Metastatic Breast Carcinoma in the Ovary (tissue), 3 donors: ENCODE measurements around the genes TBC1D10B, ZNF764 and BCL7C.

DNA sequence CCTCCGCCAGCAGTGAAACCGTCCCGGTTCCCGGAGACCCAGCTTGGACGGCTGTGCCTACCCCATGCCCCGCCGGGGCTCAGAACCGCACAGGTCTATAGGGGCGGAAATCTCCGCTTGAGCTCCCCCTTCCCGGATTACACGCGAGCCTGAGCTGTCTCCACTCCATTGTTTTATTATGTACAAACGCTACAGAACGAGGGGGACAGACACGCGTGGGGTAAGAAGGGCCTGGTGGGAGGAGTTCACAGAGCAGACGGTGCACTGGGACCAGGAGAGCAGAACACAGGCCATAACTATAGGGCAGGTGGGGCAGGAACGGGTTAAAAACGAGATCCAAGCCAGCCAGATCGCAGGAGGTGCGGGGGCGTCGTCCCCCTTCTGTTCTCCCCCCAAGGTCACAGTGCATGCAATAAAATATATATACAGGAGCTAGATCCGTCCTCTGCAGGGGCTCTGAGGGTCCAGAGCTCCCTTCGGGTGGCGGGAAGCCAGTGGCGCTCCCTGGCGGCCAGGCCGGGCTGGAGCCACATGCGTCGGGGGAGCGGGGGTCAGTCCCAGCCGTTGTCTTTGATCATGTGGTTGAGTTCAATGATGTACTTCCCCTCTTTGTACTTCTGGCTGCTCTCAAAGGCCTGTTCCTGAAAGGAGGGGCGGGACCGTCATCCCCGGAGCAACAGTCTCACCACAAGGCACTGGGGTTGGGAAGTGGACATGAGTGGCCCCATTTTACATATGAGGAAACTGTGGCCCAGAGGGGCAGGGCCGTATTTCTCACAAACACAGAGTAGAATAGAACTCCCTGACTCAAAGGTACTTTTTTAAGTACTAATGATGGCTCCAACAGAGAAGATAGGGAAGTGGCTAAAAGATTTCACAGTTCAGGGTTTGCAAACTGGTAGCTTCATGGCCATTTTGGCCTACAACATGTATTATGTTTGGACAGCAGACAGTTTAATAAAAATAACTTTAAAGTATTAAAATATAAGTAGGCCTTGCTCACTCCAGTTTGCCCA is 743 bp upstream of the TBX6 start:
- PRO-cap, 3 experiments: peak in 2 of 3 experiments; most common plus-strand start position 695 of the sequence (in 1); most common minus-strand start position 172 of the sequence (in 1)

- PRO-cap, 3 experiments: no peak in any of the 3 experiments
These were observed 863 bp upstream of the YPEL3 start for GRCh38 chr16:30096782-30097370.

DNA sequence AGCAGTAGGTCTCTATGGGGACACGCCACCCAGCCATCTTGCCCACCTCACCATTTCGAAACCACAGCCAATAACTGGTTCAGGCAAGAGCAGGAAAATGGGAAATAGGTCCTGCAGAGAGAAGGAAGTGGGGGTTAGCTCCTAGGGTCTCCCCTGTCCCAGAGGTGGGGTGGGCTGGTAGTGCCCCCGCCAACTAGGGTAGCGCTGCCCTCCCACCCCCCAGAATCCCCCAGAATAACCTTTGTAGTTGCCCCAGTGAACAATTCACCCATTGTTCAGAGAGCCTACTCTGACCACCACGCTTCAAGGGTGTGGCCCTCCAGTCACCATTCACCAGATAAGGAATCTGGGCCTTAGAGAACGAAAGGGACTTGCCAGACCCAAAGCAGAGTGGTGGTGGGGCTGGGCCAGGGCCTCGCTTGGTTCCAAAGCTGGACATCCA is 5.0 kb downstream of the GDPD3 start:
- PRO-cap, 3 experiments: no peak in any of the 3 experiments

- PRO-cap, 3 experiments: no peak in any of the 3 experiments
These were observed 776 bp upstream of the CORO1A start for GRCh38 chr16:30182690-30182961.

DNA sequence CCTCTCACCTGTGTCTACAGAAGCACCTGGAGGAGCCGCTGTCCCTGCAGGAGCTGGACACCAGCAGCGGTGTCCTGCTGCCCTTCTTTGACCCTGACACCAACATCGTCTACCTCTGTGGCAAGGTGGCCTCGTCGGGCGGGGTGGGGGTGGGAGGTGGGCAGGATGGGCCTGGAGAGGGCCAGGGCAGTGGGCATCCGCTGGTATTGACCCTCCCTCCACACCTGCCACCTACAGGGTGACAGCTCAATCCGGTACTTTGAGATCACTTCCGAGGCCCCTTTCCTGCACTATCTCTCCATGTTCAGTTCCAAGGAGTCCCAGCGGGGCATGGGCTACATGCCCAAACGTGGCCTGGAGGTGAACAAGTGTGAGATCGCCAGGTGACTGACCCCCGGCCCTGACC is 4.3 kb downstream of the CORO1A start:
- PRO-cap, 3 experiments: no peak in any of the 3 experiments

DNA sequence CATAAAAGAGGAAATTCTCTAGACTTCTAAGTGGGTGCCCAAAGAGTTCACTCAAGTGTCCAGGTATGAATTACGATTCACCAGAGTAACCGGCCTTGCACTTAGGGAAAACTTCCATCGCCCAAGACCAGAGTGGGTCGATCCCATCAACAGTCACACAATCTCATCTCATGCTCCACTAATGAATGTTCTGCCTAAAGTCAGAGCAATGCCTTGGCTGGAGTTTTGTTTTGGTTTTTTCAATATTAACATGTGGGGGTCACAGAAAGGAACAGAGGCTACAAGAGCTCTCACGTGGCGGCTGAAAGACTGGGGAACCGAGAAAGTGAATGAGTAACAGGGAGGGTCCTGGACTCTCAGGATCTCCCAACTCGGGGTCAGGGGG is 20.8 kb downstream of the CD2BP2 start:
- PRO-cap, 3 experiments: no peak in any of the 3 experiments

DNA sequence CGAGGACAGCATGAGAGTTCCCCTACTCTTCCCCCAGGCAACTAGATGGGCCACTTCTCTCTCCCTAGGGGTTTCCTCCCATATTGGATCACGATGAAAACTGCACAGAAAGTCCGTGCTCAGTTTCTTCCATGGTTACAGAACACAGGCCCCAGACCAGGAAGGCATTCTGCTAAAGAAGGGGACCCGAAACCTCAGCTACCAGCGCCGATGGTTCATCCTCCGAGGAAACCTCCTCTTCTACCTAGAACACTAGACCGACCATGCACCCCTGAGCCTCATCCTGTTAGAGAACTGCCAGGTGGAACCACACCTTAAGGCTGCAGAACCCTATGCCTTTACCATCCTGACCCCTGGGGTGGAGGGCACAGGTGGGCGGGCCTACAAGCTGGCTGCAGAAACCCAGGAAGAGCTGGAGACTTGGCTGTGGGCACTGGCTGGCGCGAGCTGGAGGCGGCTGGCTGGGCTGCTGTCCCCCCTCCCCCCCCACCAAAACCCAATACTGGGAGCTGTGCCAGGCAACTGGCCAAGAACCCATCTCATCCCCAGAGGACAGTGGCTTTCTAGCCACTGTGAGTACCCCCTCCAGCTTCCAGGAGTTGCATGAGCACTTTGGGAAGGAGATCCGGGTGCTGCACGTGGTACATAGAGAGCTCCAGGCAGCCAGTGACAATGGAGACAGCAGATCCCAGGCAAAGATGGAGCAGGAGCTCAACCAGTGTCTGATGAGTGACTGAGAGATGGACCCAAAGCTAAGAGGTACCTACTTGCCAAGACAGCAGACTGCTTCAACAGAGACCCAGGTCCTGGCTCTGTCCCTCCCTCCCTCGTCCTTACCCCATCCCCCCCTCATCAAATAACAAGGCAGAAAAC is 1.4 kb upstream of the CD2BP2 start:
- PRO-cap, 3 experiments: peak in 1 of 3 experiments; most common plus-strand start position 669 of the sequence (in 1); most common minus-strand start position 435 of the sequence (in 1)

- PRO-cap, 3 experiments: peak in 3 of 3 experiments; most common minus-strand start chr16:30370430 (in 1)
These were observed at the start of gene TBC1D10B for GRCh38 chr16:30370351-30370841. TSS of gene TBC1D10B (minus strand) at chr16:30370494.

- PRO-cap, 3 experiments: peak in 1 of 3 experiments; most common plus-strand start chr16:30399759 (in 1)
These were observed 4.3 kb downstream of the ZNF48 start for GRCh38 chr16:30399588-30399833.

GRCh38 chr16:30524117-30524846 is 2.1 kb downstream of the ZNF768 start:
- PRO-cap, 3 experiments: no peak in any of the 3 experiments

GRCh38 chr16:30541299-30541847 is 6.7 kb upstream of the ZNF747 start:
- PRO-cap, 3 experiments: no peak in any of the 3 experiments

- PRO-cap, 3 experiments: peak in 3 of 3 experiments; most common plus-strand start chr16:30558494 (in 3); most common minus-strand start chr16:30558373 (in 2)
These were observed at the start of gene ZNF764 for GRCh38 chr16:30557686-30558796. TSS of gene ZNF764 (minus strand) at chr16:30558374.

DNA sequence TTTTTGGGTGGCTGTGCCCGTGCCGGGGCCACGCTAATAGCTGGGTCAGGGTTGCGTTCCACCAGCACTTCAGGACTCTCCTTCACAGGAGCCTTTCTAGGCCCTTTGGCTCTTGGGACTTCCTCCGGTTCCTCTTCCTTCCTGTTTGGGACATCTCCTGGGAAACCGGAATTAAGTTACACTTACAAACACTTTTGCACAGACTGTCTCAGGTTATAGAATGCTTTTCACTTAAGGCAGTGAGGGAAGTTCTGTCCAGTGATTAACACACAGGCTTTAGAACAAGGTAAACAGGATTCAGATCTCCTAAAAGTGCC is 1.3 kb downstream of the ZNF688 start:
- PRO-cap, 3 experiments: no peak in any of the 3 experiments

GRCh38 chr16:30660534-30660686 is 2.2 kb downstream of the FBRS start:
- PRO-cap, 3 experiments: no peak in any of the 3 experiments

GRCh38 chr16:30668593-30669237 is 10.5 kb downstream of the FBRS start:
- PRO-cap, 3 experiments: no peak in any of the 3 experiments

- PRO-cap, 3 experiments: no peak in any of the 3 experiments
These were observed 12.2 kb downstream of the FBRS start for GRCh38 chr16:30670003-30671193.

- PRO-cap, 3 experiments: peak in 3 of 3 experiments; most common plus-strand start chr16:30698196 (in 3); most common minus-strand start chr16:30698471 (in 2)
These were observed 822 bp upstream of the SRCAP start for GRCh38 chr16:30697767-30698930.

GRCh38 chr16:30768154-30768968 is 6.2 kb downstream of the RNF40 start:
- PRO-cap, 3 experiments: no peak in any of the 3 experiments

- PRO-cap, 3 experiments: no peak in any of the 3 experiments
These were observed 7.1 kb downstream of the ZNF629 start for GRCh38 chr16:30779926-30780355.

DNA sequence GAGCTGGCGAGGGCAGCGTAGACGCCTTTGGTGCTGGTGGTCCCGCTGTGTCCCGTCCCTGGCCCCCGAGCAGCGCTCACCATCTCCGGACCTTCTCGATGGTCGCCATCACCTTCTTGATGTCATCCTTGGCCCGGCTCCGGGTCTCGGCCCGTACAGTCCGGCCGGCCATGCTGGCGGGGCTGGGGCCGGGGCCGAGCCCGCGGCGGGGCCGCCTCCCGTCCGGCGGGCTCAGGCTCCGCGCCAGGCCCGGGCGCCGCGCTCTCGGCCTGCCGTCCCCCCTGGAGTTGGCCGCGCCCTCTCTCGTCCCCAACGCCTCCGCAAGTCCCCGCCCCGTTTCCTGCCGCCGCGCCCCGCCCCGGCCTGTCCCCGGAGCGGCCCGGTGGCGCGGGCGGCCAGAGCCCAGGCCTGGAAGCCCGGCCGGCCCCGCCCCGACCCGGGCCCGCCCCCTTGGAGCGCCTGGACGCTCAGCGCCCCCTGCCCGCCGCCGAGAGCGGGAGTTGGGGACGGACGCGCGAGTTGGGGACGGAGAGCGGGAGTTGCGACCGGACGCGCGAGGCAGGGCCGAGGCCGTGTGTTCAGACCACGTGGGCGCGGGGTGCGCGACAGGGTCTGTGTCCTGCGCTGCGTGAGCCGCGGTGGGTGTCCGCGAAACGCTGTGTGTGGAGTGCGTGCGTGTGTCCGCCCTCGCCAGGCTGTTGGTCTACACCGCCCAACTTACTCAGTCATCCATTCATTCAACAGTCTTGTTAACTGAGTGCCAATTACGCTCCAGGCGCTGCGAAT is at the start of gene BCL7C:
Gene BCL7C (minus strand): TSS at position 305 of the 786 bp plus-strand sequence.
- PRO-cap, 3 experiments: peak in 3 of 3 experiments; most common plus-strand start position 490 of the sequence (in 3); most common minus-strand start position 289 of the sequence (in 2)